Melanocyte of skin (primary cell): ENCODE measurements around a stretch of chr2.

DNA sequence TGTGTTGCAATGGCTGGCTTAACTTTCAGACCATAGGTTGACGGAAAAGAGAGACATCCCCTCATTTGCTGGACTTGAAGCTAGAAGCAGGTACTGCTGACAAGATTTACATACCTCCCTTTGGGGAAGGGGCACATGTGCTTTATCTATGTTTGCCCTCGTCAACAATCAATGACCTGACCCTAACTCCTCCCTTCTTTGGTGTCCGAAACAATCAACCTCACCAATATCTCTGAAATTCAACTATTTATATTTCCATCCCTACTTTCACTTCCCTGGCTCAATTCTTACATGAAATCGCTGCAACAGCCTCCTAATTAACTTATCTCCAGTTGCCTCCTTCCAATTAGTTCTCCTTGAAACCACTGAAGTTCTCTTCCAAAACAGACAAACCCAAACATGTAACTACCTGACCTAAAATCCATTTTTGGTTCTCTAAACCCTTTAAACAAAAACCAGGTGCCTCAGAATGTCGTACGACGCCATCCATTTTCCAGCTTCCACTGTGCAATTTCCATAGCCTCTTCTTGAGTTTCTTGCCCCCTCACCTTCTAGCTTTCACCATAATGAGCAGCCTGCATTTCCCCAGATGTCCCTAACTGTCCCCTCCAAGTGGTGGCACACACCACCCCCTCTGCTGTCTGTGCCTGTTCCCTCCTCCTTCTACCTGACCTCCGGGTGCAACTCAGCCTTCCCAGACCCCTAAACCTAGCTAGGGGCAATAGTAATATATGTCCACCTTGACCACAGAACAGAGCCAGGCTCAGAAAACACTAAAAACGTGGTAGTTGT lies 32.9 kb downstream of the FEZ2 start:
- CAGE, long polyA plus RNA, 2 experiments = no peak in any of the 2 experiments

- CAGE, long polyA plus RNA, 2 experiments = no peak in any of the 2 experiments
These were observed 7.2 kb downstream of the FEZ2 start for GRCh38 chr2:36590735-36591242.

- CAGE, long polyA plus RNA, 2 experiments = no peak in any of the 2 experiments
These were observed 7.6 kb downstream of the GPATCH11 start for GRCh38 chr2:37091866-37092298.

- CAGE, long polyA plus RNA, 2 experiments = no peak in any of the 2 experiments
These were observed 1.7 kb upstream of the PRKD3 start for GRCh38 chr2:37326356-37326695.

GRCh38 chr2:37506250-37506910 lies 161.9 kb downstream of the QPCT start:
- CAGE, long polyA plus RNA, 2 experiments = no peak in any of the 2 experiments

- CAGE, long polyA plus RNA, 2 experiments = no peak in any of the 2 experiments
These were observed 27.4 kb downstream of the CDC42EP3 start for GRCh38 chr2:37643815-37644743.

GRCh38 chr2:37768377-37768977 lies 97.0 kb upstream of the CDC42EP3 start:
- CAGE, long polyA plus RNA, 2 experiments = no peak in any of the 2 experiments

GRCh38 chr2:37828091-37828333 lies 97.1 kb upstream of the RMDN2 start:
- CAGE, long polyA plus RNA, 2 experiments = no peak in any of the 2 experiments

GRCh38 chr2:38129284-38129960 lies 53.5 kb upstream of the CYP1B1 start:
- CAGE, long polyA plus RNA, 2 experiments = no peak in any of the 2 experiments

- CAGE, long polyA plus RNA, 2 experiments = no peak in any of the 2 experiments
These were observed 95.4 kb upstream of the CYP1B1 start for GRCh38 chr2:38171330-38171756.

DNA sequence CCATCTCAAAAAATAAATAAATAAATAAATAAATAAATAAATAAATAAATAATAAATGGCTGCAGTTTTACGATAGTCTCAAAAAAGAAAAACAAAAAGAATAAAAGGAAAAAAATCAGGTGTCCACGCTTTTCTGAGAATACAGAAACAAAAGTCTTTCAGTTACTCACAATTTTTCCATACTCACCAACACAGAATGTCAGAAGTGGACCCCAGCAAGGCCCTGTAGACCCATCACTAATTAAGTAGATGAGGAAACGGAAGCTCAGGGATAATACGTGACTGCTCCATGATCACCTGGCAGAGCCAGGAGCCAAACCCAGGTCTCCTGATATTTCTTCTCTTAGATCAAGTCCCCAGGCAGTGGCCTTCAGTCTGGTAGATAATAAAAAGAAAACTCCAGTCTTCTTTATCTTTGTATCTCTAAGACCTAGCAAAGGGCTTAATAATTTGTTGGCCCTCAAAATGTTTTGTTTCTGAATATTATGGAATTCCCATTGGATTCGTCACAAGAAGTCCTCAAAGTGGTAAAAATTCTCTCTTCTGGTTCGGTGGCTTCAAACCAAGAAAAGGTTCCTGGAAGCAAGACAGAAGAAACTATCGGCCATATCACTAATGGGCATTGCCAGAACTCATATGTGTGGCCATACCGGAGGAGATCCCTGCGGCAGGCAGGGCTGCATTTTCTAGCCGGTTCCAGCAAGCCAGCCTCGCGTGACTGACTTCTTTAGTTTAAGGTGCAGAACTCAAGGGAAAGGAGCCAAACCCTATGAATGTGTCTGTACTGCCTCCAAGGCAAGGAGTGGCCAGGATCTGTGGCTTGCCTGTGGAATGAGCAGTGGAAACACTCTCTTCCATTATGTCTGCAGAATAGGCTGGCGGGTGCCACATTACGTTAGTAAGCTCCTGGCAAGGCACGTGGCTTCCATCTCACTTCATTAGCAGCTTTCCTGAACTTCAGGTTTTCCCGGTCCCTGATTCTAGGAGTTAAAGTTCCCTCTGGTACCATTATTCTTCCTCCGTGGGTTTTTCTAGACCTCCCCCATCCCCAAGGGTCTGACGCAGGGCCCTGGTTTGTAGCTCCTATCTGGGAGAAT lies 137.9 kb downstream of the ATL2 start:
- CAGE, long polyA plus RNA, 2 experiments = no peak in any of the 2 experiments

- CAGE, long polyA plus RNA, 2 experiments = no peak in any of the 2 experiments
These were observed 366 bp upstream of the ATL2 start for GRCh38 chr2:38377469-38377809.

GRCh38 chr2:38443242-38443733 lies 66.2 kb upstream of the ATL2 start:
- CAGE, long polyA plus RNA, 2 experiments = no peak in any of the 2 experiments

- CAGE, long polyA plus RNA, 2 experiments = no peak in any of the 2 experiments
These were observed 85.4 kb downstream of the HNRNPLL start for GRCh38 chr2:38517470-38517669.

GRCh38 chr2:38547602-38548303 lies 55.0 kb downstream of the HNRNPLL start:
- CAGE, long polyA plus RNA, 2 experiments = no peak in any of the 2 experiments

DNA sequence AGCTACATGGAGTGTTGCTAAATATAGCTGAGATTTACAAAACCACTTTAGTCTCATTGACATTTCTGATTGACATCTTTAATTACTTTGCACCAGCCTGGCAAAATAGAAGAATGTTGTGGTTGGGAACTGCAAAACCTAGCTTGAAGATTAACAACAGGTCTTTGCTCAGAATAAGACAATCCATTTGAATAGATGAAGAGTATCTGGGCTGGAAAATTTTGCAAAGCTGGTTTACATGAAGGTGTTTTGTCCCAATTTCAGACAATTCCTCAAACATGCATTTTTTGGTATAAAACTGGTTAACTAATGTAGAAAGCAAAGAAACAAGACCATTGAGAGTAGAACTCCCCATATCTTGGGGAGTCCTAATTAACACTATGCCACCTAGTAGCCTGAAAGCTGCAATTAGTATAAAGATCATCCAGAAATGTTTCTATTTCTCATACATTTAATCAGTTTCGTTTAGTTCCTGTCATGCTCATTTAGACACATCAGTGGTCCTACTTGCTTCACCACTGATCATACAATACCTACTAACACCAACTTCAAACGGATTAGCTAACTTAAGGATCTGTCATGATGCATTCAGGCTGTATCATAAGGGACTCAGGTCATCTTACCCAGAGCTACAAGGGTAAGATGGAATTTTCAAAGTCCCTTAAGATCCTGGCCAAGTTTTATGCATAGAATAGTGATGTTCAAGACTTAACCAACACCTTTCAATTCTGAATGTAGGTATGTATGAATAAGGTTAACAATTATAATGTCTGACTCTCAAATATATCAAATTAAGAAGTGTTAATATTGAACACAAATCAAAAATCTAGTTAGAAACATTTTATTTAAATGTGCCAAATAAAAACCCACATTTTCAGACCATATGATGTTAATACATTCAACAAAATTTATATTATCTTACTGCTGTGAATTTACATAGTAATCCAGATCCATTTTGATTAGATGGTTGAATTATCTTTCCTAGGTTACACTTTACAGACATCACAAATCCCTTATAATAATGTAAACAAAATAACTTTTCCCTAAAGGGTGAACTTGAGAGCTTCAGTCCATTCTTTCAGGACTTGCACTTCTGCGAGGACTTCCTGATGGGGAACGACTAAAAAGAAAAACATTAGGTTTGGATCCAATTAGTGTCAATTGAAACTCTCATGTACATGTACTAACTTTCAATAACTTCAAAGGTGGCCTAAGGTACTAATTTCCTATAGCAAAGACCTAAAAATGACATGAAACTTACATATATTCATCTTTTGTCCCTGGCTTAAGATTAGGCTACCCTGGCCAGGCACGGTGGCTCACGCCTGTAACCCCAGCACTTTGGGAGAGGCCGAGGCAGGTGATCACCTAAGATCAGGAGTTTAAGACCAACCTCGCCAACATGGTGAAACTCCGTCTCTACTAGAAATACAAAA lies 6.6 kb downstream of the SRSF7 start:
- CAGE, long polyA plus RNA, 2 experiments = start-site peak on the minus strand in 1 of 2 experiments, centred at position 1,076 of the sequence, 62 to 69 reads per replicate

DNA sequence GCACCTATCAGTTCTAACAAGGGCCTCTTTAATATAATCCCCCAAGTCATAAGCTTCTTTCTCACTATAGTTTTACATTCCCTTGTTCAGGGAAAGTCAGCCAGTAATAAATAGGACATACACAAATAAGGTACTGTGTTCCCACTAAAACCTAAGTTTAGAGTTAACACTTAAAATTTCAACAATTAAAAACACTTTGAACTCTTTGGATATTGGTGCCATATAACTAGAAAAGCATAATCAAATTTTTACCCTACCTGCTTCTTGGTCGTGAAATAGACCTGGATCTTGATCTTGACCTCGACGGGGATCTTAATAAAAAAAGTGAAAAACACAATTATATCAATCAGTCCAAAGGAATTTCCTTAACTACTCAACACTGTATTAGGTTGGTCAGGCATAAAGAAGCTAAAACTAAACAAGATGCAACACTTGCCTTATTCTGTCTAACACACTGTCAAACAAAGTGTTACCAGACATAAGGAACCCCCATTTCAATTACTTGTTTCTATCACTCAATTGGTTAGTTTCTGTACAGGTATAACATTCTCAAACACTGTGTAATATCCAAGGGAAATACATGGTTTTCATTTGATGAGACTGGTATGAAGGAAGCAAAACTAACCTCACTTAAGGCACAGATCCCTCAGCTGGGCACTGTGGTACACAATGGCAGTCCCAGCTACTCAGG lies 4.6 kb downstream of the SRSF7 start:
- CAGE, long polyA plus RNA, 2 experiments = no peak in any of the 2 experiments

- CAGE, long polyA plus RNA, 2 experiments = no peak in any of the 2 experiments
These were observed 263 bp upstream of the SRSF7 start for GRCh38 chr2:38751535-38751712.

GRCh38 chr2:39244840-39245321 lies 124.0 kb upstream of the SOS1 start:
- CAGE, long polyA plus RNA, 2 experiments = no peak in any of the 2 experiments

DNA sequence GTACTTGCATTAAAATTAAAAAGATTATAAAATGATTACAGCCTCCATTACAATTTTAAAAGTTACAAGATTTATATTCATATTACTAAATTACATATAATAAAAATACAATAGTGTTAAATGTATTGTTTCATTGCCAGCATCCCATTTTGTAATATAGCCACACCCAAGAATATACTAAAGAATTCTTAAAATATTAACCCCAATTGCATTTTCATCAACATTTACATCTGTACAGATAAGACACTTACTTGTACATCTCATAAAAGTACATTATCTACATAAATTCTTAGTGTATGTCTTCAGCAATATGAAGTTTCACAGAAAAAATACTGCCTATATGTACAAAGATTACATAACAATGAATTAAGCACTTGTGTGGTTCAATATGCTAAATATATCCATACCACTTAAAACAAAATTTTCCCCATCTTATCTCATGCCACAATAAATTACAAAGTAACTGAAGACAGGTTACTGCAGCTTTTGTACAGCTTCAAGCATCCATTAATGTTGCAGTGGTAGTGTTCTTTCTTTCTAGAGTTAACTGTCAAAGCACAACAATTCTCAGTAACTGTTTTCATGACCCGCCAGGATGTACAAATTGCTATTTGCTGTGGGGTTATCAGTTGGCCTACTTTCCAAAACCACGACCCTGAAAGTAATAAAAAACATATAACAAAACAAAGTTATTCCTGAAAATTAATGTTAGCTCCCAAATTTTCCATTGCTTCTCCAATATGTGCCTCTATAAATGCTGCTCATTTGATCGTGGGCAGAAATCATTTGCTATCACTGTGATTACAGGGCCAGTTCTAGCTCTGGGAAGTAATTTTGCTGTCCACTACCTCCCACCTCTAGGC lies 129.4 kb upstream of the SOS1 start:
- CAGE, long polyA plus RNA, 2 experiments = no peak in any of the 2 experiments